GM23248 (cell line): ENCODE measurements around the genes DMKN, TMEM147 and OVOL3.

DNA sequence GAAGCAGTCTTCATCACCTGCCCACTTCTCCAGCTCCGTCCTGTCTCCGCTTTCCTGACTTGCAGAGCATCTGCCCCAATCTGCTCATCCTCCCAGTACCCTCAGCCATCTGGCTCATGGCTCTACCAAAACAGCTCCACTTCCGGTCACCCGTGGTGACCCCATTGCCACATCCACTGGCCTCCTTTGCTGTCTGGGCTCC, 4.3 kb downstream of the USF2 start:
- RAMPAGE, long total RNA = no peak

DNA sequence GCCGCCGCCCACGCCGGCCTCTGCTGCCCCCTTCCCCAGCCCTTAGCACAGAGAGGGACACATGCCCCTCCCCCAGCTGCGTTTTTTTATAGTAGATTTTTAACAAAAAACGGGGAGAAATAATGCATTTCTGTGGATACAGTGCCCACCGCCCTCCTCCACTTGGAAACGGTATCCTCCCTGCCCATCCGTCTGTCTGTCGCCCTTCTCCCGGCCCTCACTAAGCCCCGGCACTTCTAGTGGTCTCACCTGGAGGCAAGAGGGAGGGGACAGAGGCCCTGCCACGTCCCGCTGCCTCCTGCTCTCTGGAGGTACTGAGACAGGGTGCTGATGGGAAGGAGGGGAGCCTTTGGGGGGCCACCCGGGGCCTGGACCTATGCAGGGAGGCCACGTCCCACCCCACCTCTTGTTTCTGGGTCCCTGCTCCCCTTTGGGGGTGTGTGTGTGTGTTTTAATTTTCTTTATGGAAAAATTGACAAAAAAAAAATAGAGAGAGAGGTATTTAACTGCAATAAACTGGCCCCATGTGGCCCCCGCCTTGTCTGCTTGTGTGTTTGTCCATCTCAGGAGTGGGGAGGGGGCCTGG, 3.0 kb upstream of the HAMP start:
- RAMPAGE, long total RNA = no peak

DNA sequence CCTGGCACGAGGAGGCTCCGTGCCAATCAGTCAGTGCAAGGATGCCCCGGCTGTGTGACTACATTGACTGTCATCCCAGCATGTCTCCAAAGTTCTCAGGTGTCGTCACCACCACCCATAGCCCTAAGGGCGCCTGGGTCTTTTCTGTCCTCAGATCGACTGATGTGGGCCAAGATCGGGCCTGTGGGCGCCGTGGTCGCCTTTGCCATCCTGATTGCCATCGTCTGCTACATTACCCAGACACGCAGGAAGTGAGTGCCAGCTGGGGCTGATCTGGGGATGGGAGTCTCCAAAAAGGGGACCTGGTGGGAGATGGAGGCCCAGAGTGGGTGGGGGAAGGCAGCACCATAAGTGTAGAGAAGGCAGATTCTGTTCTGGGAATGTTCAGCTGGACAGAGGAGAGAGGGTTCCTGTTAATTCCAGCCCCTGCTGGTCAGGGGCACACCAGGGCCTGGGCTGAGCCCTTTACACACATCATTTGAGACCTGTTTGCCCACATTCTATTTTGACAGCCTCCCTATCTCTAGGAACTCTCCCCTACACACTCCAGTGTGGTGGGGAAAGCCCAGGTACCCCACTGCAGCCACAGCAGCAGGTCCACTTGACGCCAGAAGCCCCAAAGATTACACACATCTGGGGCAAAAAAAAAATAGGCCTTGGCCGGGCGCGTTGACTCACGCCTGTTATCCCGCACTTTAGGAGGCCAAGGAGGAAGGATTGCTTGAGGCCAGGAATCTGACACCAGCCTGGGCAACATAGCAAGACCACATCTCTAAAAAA, 18.4 kb upstream of the CD22 start:
- RAMPAGE, long total RNA = no peak

- RAMPAGE, long total RNA = no peak
Measured at GRCh38 chr19:35332824-35333154, 3.8 kb downstream of the CD22 start.

DNA sequence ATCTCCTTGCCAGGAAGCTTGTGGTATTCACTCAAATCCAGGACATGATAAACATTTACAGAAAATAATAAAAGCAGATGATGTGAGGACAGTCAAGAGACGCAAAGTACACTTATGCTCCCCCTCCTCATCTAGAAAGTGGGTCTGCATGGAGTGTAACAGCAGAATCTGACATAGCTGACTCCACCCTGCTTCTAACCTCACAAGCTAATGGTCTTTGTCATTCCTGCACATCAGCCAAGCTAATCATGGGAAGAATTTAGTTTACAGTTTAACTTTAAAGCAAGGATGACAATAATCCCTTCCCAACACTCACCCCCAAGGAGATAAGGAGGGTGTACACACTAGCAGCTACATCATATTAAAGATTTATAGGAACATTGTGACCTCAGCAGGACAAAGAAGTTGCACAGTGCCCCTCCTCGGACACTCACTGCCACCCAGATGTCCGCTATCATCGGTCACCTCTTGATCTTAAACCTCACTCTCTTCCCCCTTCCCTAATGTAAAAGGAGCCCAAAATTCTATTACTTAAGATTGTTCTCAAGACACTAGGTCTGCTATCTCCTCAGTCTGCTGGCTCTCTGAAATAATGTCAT, 17.7 kb upstream of the FFAR2 start:
- RAMPAGE, long total RNA = no peak

DNA sequence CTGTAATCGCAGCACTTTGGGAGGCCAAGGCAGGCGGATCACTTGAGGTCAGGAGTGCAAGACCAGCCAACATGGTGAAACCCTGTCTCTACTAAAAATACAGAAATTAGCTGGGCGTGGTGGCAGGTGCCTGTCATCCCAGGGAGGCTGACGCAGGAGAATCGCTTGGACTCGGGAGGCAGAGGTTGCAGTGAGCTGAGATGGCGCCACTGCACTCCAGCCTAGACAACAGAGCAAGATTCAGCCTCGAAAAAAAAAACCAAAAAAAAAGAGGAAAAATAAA, 453 bp upstream of the FFAR2 start:
- RAMPAGE, long total RNA = no peak

- RAMPAGE, long total RNA = no peak
Measured at GRCh38 chr19:35458761-35459688, 11.0 kb downstream of the FFAR2 start.

GRCh38 chr19:35513229-35513952, at the start of gene DMKN:
DMKN (minus strand) TSS chr19:35513649.
- RAMPAGE, long total RNA = start-site peak on the minus strand at chr19:35513639-35513709, 48 and 35 reads in 2 replicates

GRCh38 chr19:35545398-35546523, at the start of gene TMEM147:
TMEM147 (plus strand) TSS chr19:35545626.
- RAMPAGE, long total RNA = start-site peak on the plus strand at chr19:35545625-35545689, 408 and 174 reads in 2 replicates

DNA sequence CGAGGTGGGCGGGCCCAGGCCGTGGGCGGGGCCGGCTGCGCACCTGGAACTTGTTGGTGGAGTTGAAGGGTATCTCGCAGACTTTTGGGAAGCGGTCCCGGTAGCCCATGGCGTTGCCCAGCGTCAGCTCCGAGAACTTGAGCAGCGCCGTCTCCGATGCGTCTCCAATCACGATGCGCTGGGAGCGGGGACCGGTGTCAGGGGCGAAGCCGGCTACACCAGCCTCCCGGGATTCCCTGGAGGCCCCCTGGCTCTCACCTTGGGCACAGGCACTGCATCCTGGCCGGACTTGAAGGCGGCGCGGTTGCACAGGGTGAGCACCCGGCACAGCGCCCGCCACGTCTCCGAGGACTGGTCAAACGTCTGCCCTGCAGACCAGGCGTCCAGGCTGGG, 5.1 kb downstream of the ATP4A start:
- RAMPAGE, long total RNA = no peak

DNA sequence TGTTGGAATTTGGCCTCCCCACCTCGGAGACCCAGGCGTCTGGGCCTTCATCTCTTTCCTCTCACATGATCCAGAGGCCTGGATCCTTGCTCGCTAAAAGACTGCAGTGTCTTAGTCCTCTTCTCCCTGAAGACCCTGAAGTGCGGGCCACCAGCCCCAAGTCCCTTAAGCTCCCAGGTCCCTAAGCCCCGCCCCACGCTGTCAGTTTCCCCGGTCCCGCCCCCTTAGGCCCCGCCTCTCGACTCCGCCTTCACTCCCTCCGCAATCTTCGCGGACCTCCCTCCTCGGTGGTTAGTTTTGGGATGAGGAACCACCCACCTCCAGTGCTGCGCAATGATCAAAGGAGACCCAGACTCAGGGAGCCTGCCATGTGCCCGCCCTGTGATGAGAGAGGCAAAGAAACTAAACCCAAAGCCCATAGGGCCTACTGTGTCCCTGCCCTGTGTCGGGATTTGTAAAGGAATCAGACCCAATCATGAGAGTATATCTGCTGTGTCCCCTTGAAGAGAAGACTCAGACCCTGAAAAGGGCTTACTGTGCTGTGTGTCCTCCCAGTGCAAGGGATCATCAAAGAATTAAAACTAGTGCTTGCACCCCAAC, 3.1 kb upstream of the COX6B1 start:
- RAMPAGE, long total RNA = no peak

DNA sequence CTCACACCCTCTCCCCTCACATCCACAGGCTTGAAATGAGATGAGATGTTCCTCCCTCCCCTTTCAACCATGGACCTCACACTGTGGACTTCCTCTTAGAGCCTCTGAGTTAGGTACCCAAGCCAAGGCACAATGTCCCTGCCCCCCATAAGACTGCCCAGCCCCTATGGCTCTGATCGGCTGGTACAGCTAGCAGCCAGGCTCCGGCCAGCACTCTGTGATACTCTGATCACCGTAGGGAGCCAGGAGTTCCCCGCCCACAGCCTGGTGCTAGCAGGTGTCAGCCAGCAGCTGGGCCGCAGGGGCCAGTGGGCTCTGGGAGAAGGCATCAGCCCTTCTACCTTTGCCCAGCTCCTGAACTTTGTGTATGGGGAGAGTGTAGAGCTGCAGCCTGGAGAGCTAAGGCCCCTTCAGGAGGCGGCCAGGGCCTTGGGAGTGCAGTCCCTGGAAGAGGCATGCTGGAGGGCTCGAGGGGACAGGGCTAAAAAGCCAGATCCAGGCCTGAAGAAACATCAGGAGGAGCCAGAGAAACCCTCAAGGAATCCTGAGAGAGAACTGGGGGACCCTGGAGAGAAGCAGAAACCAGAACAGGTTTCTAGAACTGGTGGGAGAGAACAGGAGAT, 3.2 kb upstream of the KMT2B start:
- RAMPAGE, long total RNA = no peak

DNA sequence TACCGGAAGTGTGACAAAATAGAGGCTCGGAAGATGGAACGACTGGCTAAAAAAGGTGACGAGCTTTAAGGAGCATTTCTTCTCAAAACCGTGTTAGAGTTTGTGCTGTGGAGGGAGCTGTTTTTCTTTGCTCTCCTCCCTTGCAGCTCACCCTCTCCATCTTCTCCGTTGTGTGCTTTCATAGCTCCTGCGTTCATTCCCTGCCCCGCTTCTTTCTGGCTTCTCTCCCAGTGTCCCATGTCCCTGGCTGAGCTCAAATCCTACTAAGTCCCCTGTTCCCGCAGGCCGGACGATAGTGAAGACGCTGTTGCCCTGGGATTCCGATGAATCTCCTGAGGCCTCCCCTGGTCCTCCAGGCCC, 5.6 kb downstream of the KMT2B start:
- RAMPAGE, long total RNA = no peak

DNA sequence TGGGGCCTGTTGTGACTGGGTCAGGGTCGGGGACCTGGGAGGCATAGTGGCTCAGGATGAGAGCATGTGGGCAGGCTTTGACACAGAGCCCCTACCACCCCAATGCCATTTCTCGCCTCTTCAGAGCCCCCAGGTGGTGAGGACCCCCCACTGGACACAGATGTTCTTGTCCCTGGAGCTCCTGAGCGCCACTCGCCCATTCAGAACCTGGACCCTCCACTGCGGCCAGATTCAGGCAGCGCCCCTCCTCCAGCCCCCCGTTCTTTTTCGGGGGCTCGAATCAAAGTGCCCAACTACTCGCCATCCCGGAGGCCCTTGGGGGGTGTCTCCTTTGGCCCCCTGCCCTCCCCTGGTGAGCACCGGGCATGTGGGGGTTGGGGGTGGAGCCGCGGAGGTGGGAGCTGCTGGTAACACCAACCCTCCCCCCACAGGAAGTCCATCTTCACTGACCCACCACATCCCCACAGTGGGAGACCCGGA, 10.4 kb downstream of the IGFLR1 start:
- RAMPAGE, long total RNA = no peak

DNA sequence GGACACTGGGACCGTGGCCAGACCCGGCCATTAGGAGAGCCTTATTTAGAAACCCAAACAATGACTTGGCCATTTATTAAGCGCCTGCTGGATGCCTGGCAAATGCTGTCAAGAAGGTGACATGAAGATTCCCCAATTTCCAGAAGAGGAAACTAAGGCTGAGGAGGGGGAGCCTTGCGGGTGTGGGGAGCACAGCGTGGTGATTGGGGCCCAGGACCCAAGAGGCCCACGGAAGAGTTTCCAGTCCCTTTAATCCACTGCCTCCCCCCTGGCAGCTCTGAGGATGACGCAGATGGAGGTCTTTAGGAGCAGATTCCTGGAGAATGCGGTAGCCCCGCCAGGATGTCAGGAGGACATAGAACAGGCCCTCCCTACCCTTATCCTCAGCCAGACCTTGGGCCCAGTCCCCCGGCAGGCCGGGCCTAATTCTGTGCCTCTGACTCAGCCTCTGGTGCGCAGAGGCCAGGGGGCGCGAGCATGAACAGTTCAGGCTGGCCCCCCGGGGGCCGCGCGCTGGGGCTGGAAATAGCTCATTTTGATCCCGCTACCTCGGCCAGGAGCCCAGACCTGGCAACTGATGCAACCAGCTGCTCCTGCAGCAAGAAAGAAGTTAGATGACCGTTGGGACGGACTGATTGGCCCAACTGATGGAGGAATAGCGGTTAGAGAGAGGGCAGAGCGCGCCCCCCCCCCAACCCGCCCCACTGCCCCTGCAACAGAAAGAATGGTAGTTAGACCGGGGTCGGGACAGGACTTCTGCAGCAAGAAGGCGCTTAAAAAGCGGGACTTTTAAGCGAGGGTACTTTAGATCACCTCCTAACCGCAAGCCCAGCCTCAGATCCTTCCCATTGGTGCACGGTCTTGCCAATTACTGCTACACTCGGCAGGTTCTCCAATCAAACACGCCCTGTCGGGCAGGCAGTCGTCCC, 530 bp upstream of the HSPB6 start:
- RAMPAGE, long total RNA = no peak

DNA sequence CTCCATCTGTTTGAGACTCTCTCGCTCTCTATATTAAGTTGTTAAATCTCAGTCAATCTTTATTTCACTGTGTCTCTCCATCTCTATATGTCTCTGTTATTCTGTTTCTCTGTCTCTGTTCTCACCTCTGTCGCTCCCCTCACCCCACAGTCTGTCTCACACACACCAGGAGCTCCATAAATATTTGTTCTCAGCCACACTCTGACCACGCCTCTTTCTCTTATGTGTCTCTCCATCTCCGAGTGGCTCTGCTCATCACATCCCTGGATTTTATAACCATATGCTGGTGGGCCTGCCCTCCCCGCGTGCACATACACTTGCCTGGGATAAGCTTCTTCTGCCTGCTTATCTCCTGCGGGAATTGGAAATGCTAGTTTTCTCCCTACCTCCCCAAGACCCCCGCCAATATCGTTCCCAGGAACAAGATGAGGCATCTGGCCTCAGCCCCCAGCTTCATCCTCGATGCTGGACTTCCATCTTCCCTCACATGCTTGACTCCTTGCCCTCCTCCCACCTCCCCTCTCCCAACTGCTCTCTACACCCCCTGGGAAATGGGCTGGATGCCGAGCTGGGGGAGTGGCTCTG, 2.0 kb upstream of the KIRREL2 start:
- RAMPAGE, long total RNA = no peak

GRCh38 chr19:35899989-35900290, 2.4 kb upstream of the HCST start:
- RAMPAGE, long total RNA = no peak

DNA sequence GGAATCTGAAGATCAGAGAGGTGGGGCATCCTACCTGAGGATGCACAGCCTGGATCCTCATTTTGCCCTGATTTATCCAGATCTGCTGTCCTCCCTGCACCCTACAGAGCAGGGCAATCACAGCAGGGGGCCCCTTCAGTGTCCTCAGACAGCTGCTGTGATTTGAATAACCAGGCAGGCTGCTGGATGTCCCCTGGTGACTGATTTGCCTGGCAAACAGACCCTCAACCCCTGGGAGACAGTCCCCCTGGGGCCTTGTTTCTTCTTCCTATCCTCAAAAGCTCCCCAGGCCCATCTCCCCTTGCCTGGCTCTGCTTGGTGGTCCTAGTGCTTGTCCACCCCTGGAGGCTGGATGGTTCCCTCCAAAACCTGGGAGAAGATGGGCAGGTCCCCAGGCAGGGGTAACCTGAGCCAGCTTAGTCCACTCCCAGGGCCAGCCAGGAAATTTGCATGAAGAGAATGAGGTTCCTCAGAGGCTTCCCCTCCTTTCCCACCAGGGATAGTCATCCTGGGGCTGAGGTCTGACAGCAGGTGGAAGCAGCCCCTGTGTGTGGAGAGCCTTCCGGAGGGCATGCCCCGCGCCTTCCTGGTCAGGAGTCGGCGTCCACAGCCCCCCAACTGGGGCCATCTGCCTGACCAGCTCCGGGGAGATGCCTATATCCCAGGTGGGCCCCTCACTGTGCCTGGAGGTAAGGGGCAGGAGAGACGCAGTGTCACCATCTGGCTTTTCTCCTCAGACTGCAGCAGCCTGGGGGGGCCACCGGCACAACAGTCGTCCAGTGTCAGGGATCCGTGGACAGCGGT, at the start of gene OVOL3:
TSS of gene OVOL3 (plus strand) at position 512 of the 804 bp plus-strand sequence.
- RAMPAGE, long total RNA = no peak

DNA sequence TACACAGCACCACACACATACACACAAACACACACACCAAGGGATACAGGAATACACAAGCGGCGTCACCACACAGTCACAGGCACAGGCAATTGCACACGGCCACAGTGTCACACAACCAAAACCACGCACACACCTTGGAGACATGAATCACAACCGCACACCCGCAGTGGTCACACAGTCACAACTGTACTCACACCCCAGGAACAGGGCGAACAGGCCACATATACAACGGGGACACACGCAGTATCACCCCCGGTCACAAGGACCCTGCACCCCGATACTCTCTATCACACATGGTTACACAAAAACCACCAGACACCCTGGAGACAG, 366 bp downstream of the ZNF565 start:
- RAMPAGE, long total RNA = no peak

DNA sequence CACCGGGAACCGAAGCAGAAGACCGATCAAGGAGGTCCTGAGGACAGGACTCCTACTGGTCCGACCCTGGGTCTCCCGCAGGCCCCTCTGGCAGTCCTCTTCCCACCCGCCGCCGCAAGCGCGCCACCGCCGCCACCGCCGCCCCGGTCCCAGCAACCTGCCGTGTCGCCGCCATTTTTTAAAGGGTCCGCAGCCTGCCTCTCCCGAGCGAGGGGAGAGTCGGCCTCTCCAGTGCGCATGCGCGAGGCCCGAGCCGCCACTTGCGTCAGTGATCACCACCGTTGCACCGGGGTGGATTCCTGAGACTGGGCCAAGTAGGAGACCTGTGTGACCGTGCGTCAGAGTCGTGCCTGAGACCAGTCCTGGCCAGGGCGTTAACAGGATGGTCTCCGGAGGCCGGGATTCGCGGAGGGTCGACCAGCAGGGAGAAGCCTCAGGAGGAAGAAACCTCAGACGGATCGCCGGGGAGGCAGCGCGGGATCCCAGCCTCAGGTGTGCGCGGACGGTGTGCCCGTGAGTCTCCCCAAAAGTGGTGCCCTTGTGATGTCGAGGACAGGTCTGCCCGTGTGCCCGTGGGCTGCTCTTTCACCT, 51.6 kb downstream of the ZNF146 start:
- RAMPAGE, long total RNA = no peak